ENCODE measurements around the gene PPM1D.

DNA sequence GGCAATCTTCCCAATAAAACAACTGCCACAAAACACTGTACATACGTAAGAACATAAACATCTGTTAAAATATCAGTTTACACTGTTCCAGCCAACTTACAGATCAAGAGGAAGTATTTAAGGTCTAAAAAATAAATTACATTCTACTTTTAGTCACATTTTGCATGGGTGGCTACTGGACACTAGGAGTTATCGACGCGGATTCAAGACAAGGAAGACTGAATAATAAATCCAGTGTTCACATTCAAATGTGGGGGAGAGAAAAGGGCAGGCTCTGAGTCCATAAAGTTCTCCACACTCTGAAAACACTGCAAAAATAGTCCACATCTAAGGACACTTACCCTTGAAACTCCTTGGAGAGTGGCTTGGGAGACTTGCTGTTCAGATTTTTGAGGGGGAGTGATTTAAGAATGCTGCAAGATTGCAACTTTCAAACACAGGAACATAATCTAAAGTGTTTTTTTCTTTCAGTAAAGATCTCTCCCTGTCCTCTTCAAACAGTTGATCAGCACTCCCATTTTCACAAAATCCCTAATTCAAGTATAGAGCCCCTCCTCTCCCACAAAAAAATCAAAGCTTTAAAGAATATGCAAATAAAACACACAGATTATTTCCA is 1.3 kb downstream of the APPBP2 start:
- PRO-cap, result no peak
- RAMPAGE, long total RNA, 4 experiments, result no peak in any of the 4 experiments

GRCh38 chr17:60576928-60577410 is 23.0 kb upstream of the PPM1D start:
- PRO-cap, result no peak
- RAMPAGE, long total RNA, 4 experiments, result no peak in any of the 4 experiments

- PRO-cap, result bidirectional peak, plus-strand start at chr17:60600242, minus-strand start at chr17:60600009; unidirectional peak, minus-strand start at chr17:60600862
- RAMPAGE, long total RNA, 4 experiments, result start-site peak on the plus strand in 2 of 4 experiments, at chr17:60600154-60600335 at its widest, 7 to 23 reads per replicate
Observed at GRCh38 chr17:60600128-60601145, at the start of gene PPM1D. Gene PPM1D (plus strand): TSS chr17:60600193.

GRCh38 chr17:61005422-61005718 is 327.7 kb downstream of the BCAS3 start:
- PRO-cap, result no peak
- RAMPAGE, long total RNA, 4 experiments, result no peak in any of the 4 experiments

DNA sequence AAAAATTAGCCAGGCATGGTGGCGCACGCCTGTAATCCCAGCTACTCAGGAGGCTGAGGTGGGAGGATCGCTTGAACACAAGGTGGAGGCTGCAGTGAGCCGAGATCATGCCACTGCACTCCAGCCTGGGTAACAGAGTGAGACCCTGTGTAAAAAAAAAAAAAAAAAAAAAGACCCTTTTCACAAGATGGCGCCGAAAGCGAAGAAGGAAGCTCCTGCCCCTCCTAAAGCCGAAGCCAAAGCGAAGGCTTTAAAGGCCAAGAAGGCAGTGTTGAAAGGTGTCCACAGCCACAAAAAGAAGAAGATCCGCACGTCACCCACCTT is 330.0 kb upstream of the TBX2 start:
- PRO-cap, result no peak
- RAMPAGE, long total RNA, 4 experiments, result start-site peak on the plus strand in 1 of 4 experiments, centred at position 132 of the sequence, 5 reads per replicate

GRCh38 chr17:61149666-61150515 is 249.8 kb upstream of the TBX2 start:
- PRO-cap, result no peak
- RAMPAGE, long total RNA, 4 experiments, result no peak in any of the 4 experiments

- PRO-cap, result no peak
- RAMPAGE, long total RNA, 4 experiments, result no peak in any of the 4 experiments
Observed at GRCh38 chr17:61157270-61157958, 242.2 kb upstream of the TBX2 start.

DNA sequence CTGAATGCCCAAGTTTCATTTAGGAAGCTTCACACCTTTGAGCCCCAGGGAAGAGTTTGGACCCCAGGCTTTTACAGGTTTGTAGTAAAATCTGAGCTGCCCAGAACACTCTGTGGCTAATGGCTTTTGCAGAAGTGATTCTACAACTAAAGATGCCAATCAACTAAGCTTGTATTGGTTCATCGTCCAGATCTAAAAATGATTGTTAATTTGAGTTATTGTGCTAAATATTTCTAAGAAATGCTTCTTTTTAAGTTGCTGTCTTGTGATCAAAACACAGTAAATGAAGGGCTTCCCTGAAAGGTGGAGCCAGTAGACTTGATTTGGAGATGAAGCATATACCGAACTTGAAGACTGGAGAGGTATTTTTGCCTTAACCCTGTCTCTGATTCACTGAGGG is 166.4 kb upstream of the TBX2 start:
- PRO-cap, result no peak
- RAMPAGE, long total RNA, 4 experiments, result start-site peak on the plus strand in 1 of 4 experiments, centred at position 174 of the sequence, 5 reads per replicate

GRCh38 chr17:61331060-61331768 is 68.4 kb upstream of the TBX2 start:
- PRO-cap, result no peak
- RAMPAGE, long total RNA, 4 experiments, result no peak in any of the 4 experiments

DNA sequence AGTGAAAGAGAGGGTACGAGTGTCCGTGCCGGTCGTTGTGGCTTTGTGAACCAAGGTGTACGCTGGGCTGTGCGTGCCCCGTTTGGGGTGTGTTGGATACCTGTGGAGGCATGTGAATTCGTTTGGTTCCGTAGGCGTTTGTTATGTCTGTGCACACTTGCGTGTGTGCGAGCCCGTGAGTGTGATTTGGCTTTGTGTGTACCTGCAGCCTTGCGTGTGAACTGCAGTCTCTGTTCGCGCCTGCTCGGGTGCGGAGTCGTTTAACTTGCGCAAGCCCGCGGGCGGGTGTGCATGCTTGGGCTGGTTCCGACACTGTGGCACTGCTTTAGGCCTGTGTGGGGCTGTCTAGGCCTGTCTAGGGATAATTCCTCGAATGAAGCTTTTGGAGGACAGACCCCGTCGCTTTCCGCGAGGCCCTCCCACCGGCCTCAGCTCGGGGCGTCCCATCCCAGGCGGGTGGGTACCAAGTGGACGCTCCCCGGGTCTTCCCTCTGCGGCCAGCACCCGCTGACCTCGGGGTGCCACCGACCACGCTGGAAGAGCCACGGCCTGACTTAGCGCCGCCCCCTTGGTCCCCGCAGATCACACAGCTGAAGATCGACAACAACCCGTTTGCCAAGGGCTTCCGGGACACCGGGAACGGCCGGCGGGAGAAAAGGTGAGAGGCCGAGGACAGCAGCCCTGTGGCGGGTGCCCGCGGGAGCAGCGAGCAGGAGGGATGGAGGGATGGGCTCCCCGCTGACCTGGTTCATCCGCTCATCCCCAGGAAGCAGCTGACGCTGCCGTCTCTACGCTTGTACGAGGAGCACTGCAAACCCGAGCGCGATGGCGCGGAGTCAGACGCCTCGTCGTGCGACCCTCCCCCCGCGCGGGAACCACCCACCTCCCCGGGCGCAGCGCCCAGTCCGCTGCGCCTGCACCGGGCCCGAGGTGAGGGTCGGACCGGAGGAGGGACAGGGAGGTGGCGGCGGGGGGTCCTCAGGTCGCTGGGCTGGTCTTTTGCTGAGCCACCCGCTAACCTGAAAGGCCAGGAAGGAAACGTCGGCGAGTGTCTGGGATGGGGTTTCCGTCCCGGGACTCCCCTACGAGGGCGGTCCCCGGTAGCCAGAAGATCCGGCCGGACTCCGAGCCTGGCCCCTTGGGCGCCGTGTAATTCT is 4.6 kb downstream of the TBX2 start:
- PRO-cap, result no peak
- RAMPAGE, long total RNA, 4 experiments, result no peak in any of the 4 experiments

GRCh38 chr17:61412764-61413771 is 13.4 kb downstream of the TBX2 start:
- PRO-cap, result no peak
- RAMPAGE, long total RNA, 4 experiments, result no peak in any of the 4 experiments

DNA sequence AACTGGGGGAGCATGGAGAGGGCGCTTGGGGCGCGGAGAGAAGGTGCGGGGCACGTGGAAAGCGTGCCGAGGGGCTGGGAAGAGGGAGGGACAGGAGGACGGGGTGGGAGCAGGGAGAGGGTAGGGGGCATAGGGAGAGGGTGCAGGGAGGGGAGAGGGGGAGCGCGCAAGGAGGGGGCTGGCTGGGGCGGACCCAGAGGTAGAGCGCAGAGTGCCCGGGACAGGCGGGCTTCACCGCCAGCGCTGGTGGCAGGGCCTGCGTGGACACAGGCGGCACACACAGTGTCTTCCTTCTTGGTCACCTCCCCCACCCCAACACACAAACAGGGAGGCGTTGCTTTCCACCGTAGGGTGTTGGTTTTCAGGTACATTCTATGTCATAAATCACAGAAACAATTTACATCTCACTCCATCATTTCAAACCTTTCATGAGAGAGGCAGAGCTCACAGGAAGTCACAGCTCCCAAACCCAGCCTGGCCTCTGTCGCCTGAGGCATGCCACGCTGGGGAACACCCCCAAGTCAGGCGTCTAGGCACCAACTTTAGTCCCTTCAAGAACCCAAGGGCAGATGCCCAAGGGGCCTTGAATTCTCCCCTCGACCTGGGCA is 10.3 kb downstream of the TBX4 start:
- PRO-cap, result no peak
- RAMPAGE, long total RNA, 4 experiments, result no peak in any of the 4 experiments

GRCh38 chr17:61492784-61493456 is 40.7 kb downstream of the TBX4 start:
- PRO-cap, result no peak
- RAMPAGE, long total RNA, 4 experiments, result no peak in any of the 4 experiments

- PRO-cap, result no peak
- RAMPAGE, long total RNA, 4 experiments, result no peak in any of the 4 experiments
Observed at GRCh38 chr17:62039864-62040278, 25.2 kb downstream of the MED13 start.

DNA sequence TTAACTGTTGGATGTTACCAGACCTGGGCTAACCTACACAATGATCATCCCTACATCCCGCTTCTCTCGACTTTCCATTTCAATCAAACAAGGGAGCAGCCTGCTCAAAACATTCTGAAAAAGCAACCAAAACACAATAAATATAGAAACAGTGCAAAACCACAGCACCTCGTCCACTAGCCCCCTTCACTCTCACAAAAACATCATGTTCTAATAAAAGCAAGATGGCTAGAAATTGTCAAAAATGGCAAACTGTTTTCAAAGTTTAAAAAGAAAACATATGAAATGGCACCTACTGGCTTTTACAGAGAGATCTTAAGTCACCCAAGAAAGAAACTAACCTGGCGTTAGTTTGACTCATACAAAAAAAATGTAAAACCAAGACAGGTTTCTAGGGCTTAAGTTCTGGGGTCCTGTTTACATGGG is 765 bp downstream of the MED13 start:
- PRO-cap, result unidirectional peak, plus-strand start at position 82 of the sequence
- RAMPAGE, long total RNA, 4 experiments, result start-site peak on the minus strand in 1 of 4 experiments, centred at position 215 of the sequence, 28 reads per replicate

GRCh38 chr17:62076997-62077509 is 12.0 kb upstream of the MED13 start:
- PRO-cap, result no peak
- RAMPAGE, long total RNA, 4 experiments, result no peak in any of the 4 experiments

GRCh38 chr17:62179562-62180074 is 114.5 kb upstream of the MED13 start:
- PRO-cap, result no peak
- RAMPAGE, long total RNA, 4 experiments, result no peak in any of the 4 experiments

- PRO-cap, result no peak
- RAMPAGE, long total RNA, 4 experiments, result no peak in any of the 4 experiments
Observed at GRCh38 chr17:62790615-62790788, 17.6 kb downstream of the MARCHF10 start.

GRCh38 chr17:63434646-63435759 is 11.1 kb downstream of the CYB561 start:
- PRO-cap, result no peak
- RAMPAGE, long total RNA, 4 experiments, result no peak in any of the 4 experiments

DNA sequence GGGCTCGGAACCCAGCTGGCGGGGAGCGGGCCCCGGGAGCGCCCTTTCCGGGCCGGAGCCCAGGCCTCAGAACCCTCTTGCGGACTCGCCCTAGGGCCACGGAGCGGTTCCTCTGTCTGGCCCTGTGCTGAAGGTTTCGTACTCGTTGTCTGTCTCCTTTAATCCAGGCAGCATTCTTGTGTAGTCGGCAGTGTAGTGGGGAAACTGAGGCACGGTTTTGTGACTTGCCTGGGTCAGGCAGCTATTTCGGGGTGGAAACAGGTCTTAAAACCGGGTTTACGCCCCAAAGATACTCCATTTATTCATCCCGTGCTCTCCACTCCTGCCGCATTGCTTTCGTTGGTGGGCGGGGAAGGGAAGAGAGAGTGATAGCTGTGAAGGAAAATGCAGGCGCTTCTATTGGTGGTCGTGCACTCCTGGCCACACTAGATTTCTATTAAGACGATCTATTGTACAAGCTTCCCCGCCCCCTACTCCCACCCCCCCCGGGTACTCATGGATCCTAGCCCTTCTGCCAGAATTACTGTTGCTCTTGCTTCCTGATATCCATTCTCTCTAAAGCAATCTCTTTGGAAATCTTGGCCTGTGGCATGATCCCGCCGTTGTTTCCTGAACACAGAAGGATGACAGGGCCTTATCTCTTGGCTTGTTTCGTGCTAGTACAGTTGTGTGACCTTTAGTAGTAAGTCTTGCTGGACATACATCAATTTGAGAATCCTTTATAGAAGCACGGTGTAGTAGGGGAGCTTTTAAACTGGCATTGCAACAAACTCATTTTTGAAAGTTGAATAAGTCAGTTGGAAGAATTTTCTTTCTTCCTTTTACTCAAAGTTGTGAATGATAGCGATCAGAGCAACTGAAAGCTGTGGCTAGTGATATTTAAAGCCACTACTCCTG is 800 bp downstream of the DCAF7 start:
- PRO-cap, result no peak
- RAMPAGE, long total RNA, 4 experiments, result no peak in any of the 4 experiments

All from Peyer's patch (tissue), 4 donors.